Skeletal muscle cell (primary cell): ENCODE measurements around the genes ADGRL1 and PTGER1.

GRCh38 chr19:13842433-13843255 is 34.3 kb upstream of the NANOS3 start:
- RRBS = 1% methylated on average over 59 of the region's 92 CpGs

DNA sequence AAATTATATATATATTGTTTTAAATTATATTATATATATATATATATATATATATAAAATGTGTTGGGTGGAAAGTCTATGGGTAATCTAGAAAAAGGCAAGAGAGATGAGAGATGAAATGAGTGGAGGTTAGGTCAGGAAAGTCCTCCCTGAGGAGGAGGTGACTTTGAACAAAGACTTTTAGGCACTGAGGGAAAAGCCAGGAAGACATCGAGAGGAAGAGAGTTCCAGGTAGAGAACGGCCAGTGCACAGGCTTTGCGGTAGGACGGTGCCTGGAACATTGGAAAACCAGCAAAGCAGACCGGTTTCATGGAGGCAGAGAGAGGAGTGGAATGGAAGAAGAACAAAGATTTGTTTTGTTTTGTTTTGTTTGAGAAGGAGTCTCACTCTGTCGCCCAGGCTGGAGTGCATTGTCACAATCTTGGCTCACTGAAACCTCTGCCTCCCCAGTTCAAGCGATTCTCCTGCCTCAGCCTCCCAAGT is 31.2 kb upstream of the NANOS3 start:
- RRBS = no CpG with 5 or more reads among the region's 7 CpGs

- RRBS = no CpG with 5 or more reads among the region's 3 CpGs
Measured at GRCh38 chr19:13846452-13846566, 30.6 kb upstream of the NANOS3 start.

- RRBS = 2% methylated on average over 10 of the region's 34 CpGs
Measured at GRCh38 chr19:13880009-13881026, 3.4 kb downstream of the NANOS3 start.

GRCh38 chr19:14002882-14003699 is 3.0 kb downstream of the RFX1 start:
- RRBS = no CpG with 5 or more reads among the region's 15 CpGs

- RRBS = no CpG with 5 or more reads among the region's 4 CpGs
Measured at GRCh38 chr19:14023539-14023982, 4.4 kb upstream of the RLN3 start.

DNA sequence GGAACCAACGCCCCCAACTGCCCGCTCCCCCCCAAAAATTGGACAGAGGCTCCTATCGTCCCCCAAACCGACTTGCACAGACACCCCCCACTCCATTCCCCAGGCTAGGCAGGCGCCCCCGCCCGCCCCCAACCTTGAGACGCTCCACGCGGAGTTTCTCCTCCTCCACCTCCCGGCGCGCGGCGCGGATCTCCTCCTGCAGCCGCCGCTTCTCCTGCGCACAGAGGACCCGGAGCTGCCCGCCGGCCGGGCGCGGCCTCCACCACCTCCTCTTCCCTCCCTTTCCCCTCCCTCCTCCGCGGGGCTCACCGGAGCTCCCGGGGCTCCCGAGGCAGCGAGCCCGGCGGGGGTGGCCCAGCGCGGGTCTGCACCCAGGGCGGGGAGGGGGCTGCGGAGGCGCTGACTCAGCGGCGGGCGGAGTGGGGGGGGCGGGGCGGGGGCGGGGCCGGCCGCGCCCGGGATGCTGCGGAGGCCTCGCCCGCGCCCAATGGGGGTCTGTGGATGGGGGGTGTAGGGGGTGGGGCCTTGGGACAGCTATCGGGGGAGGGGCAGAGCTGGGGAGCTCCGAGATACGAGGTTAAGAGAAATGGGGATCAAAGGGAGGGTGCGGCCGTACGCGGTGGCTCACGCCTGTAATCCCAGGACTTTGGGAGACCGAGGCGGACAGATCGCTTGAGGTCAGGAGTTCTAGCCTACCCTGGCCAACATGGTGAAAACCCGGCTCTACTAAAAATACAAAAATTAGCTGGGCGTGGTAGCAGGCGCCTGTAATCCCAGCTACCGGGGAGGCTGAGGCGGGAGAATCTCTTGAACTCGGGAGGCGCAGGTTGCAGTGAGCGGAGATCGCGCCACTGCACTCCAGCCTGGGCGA is 4.4 kb downstream of the PALM3 start:
- RRBS = 4% methylated on average over 16 of the region's 74 CpGs

DNA sequence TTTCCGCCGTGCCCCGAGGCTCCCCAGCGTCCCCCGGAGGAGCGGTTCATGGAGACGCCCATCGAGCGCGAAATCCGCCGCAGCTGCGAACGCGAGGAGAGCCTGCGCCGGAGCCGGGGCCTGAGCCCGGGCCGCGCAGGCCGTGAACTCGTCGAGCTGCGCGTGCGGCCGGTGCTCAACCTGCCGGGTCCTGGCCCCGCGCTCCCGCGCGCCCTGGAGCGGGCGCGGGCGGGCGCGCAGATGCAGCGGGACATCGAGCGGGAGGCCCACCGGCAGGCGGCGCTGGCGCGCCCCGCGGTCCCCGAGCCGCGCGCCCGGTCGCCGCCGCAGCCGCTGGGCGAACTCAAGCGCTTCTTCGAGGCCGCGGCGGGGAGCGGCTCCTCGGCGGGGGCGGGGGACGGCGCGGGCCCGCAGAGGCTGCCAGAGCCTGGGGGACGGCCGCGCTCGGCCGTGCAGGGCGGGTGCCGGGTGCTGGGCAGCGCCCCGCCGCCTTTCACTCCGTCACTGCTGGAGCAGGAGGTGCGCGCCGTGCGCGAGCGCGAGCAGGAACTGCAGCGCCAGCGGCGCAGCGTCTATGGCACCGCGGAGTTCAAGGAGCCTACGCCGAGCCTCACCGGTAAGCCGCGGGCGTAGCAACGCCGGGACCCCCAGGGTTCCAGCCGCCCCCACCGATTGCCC is 815 bp downstream of the MISP3 start:
- RRBS = under 1% methylated on average over 44 of the region's 107 CpGs

GRCh38 chr19:14096374-14096827 is 10.8 kb upstream of the C19orf67 start:
- RRBS = 100% methylated on average over 1 of the region's 6 CpGs

- RRBS = no CpG with 5 or more reads among the region's 19 CpGs
Measured at GRCh38 chr19:14116718-14117437, 684 bp downstream of the PRKACA start.

- RRBS = 22% methylated on average over 9 of the region's 35 CpGs
Measured at GRCh38 chr19:14149148-14150208, 13.1 kb upstream of the ASF1B start.

DNA sequence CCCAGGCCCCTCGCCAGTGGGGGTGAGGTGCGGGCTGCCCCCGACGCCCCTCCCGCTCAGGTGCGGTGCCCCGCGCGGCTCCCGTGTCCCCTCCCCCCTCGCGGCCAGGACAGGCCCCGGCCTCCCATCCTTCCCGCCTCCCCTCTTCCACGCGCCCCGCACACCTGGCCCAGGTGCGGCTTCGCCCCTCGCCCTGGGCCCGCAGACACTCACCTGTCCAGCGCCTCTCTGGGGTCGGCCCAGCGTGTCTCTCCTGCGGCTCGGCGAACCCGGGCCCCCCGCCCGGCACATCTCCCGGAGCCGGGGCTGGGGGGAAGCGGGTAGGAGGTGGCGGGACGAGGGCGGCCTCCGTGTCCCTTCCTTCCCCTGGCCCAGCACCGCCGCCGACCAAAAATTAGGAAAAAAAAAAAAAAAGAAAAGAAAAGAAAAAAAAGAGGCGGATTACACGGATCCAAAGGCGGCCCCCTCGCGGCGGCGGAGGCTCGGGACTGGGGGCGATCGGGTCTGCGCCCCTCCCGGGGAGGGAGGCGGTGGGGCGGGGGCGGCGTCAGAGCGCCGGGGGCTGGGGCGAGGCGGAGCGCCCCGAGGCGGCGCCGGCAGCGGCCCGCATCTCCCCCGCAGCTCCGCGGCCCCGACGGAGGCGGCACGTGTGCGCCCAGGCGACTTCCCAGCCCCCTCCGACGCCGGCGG is at the start of gene ADGRL1:
Gene ADGRL1 (minus strand): TSS at position 398 of the 690 bp plus-strand sequence.
- RRBS = 0% methylated on average over 5 of the region's 80 CpGs

DNA sequence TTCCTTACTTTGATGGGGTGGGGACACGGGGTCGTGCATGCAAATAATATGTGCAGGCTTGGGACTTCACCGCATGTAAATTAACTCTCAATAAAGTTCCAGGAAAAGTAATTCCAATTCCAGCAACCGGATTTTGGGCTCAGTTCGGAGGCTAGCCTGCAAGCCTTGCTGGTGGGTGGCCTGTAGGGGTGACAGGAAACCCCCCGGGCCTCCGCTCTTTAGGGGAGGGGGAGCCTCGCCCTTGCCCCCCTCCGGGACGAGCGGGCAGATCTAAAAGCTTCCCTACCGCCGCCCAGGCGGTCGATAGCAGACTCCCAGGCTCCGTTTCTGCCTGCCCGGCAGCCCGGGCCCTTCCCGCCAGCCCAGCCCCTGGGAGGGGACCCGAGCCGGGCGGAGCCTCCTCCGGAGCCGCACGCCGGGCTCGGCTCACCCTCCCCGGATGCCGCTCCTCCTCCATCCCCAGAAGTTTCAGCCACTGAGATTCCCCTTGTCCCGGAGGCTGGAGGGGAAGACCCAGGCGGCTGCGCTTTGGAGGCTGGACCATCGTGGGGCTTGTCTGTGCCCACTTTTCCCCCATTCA is 47.8 kb upstream of the ADGRE5 start:
- RRBS = 5% methylated on average over 18 of the region's 33 CpGs

- RRBS = no CpG with 5 or more reads among the region's 19 CpGs
Measured at GRCh38 chr19:14369442-14370142, 11.7 kb upstream of the ADGRE5 start.

GRCh38 chr19:14406479-14407435 is 12.4 kb downstream of the DDX39A start:
- RRBS = no CpG with 5 or more reads among the region's 39 CpGs

DNA sequence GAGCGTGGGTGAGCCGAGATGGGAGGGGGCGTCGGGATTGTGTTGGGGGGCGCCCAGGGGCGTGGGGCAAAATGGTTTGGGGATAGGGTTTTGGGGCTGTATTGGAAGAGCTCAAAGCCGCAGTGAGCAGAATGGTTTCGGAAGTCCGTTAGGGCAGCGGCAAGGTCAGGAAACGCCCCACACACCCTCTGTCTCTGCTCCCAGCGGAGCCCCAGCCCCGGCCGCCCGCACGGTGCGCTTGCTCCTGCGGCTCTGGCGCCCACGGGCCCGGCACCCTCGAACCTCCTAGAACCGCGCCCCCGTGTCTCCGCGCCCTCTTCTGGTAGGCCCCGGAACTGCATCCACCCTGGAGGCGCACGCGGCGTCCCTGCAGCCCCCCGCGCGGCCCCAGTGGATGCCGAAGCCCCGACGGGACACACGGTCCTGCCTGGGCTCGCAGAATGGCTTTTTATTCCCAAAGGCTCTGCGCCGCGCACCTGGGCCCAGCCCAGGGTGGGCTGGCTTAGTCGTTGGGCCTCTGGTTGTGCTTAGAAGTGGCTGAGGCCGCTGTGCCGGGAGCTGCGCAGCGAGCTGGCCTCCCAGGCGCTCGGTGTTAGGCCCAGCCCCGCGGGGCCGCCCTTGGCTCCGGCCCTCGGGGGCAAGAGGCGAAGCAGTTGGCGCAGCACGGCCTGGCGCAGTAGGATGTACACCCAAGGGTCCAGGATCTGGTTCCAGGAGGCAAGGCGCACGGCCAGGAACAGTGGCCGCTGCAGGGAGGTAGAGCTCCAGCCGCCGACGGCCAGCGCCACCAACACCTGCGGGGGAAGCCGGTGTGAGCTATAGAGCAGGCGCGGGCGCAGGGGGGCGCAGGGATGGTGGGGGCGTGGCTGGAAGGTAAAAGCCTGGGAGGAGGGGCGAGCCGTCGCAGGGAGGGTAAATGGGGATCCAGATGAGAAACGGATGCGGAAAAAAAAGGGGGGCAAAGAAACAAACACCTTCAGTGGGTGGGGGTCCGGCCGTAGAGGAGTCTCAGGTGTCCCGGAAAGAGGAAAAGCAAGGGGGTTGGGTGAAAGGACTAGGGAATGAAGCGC is 2.8 kb downstream of the PTGER1 start:
- RRBS = 4% methylated on average over 16 of the region's 82 CpGs

DNA sequence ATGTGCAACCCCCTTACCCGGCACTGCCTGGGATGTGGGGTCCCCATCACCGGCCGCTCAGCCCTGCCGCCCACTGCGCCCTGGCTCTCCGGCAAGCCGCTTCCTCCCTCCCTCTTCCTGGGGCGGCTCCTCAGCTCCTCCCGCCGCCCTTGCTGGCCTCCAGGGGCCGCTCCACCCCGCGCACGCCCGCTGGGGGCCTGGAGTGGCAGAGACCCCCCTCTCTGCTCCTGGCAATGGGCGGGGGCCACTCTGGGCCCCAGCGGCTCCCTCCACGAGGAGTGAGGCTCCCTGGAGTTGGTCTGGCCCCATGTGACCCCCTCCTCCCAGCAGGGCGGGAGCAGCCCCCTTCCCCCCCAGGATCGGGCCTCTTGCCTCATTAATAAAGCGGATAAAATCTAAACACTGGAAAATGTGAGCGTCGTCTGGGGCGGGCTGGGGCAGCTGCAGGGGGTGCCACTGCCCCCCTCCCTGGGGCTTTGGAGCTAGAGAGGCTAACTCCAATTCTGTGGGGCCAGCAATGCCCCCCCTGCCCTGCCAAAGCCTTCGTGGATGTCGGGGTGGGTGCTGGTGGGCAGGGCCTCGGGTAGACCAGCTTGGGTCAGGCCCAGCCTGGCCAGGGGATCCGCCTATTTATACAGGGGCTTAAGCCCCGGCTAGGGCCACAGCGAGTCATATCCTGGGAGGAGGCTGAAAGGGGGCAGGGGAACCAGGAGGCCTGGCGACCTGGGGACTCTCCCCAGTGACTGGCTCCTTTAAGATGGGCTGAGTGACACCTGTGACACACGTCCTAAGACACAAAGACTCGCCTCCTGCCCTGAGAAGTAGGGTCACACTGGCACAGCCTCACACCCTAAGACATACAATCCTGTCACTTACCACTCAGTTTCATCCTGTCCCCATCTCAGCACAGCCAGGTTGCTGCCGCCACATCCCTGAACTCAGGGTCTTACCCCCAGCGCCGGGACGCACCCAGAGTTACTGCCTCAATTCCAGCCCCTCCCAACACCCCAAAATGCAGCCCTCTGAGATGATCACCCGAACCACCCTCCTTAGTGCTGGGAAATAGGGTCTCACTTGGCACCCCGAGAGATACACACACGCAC is at the start of gene PTGER1:
Gene PTGER1 (minus strand): TSS at position 110 of the 1,103 bp plus-strand sequence.
- RRBS = 16% methylated on average over 6 of the region's 40 CpGs

- RRBS = 40% methylated on average over 14 of the region's 31 CpGs
Measured at GRCh38 chr19:14561733-14562736, 9.8 kb downstream of the NDUFB7 start.

DNA sequence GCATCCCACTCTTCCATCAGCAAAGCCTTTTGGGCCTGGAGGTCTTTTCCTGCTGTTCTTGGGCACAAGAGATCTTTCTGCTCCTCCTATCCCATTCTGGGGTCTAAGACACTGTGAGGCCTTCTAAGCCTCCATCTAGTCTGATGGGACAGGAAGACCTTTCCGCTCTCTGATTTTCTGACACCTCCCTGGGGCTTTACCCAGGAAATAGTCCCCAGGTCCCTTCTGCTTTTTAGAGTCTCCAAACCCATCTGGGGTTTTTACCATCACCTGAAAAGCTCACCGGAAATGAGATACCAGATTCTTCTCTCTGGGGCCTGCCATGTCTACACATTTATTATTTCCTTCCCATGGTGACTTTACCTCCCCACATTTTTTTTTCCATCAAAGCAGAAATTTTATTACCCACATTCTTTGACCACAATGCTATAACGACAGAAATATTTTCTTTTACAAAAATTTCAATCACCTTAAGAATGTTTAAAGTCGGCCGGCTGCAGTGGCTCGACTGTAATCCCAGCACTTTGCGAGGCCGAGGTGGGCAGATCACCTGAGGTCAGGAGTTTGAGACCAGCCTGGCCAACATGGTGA is 21.2 kb downstream of the CLEC17A start:
- RRBS = no CpG with 5 or more reads among the region's 8 CpGs

DNA sequence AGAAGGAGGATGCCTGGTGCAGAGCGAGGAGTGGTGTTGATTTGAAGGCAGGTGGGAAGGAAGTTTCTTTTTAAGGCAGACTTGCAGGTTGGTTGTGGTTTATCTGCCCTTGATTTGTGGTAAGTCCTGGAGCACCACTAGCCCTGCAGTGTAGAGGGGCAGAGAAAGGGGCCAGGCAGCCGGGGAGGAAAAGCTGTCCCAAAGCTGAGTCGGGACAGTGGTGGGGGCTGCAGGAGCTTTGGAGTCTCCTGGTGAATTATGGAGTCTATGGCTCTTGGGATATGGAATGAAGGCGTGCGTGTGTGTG is 24.8 kb downstream of the ZNF333 start:
- RRBS = no CpG with 5 or more reads among the region's 5 CpGs